AG08470 (cell line): ENCODE results near the gene TMEM87B.

GRCh38 chr2:108613223-108613877, 79.1 kb downstream of the LIMS1 start:
- RRBS = no CpG with 5 or more reads among the region's 7 CpGs

- RRBS = no CpG with 5 or more reads among the region's 12 CpGs
These were observed 86.7 kb downstream of the LIMS1 start for GRCh38 chr2:108620624-108621788.

DNA sequence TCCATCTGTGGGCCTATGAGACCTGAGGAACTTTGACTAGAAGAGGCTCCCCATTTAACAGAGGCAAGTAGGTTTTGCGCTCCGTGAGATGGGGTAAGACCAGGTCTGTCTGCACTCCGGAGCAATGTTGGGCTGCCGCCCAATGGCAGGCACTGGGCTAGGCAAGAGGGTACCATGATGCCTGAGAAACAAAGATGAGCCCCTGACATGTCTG, 1.8 kb downstream of the EDAR start:
- RRBS = no CpG with 5 or more reads among the region's 4 CpGs

DNA sequence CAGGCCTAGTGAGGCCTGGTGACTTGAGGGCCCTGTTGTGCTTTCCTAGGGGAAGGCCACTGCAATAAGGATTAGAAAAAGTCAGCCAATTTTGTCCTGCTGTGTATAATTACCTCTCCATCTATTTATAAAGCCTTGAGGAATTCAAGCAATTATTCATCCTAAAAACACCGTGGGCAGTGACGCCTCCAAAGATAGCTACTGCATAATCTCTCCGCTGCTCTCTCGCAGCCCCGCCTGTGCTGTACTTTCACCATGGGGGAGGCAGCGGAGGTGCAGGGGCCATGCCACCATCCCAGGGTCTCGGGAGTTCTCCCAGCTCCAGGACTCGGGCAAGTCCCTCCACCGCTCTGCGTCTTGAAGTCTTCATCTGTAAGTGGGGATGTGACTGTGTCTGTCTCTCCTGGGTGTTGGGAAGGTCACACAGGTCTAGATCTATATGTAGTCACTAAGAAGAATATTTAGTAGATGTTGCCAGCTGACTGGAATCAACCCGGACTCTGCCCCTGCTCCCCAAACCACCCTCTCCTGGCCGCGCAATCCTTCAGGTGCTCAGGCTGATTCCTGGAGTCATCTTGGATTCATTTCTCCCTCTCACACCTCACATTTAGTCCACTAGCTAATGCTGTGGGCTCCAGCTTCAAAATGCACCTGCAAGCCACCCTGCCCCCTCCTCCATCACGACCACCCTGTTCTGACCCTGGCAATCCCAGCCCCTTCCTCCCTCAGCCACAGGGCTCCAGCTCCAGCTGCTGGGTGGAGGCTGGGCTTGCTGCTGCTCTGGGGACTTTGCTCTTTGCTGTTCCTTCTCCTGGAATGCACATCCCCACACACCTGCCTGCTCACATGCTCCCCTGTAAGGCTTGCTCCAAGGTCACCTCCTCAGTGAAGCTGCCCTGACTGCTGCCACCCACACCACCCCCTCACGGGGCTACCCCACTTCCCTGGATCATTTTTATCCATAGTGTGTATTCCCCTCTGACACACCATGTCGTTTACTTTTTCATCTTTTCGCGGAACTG, 61.5 kb upstream of the SH3RF3 start:
- RRBS = no CpG with 5 or more reads among the region's 18 CpGs

GRCh38 chr2:109292396-109292783, 163.4 kb downstream of the SH3RF3 start:
- RRBS = no CpG with 5 or more reads among the region's 5 CpGs

DNA sequence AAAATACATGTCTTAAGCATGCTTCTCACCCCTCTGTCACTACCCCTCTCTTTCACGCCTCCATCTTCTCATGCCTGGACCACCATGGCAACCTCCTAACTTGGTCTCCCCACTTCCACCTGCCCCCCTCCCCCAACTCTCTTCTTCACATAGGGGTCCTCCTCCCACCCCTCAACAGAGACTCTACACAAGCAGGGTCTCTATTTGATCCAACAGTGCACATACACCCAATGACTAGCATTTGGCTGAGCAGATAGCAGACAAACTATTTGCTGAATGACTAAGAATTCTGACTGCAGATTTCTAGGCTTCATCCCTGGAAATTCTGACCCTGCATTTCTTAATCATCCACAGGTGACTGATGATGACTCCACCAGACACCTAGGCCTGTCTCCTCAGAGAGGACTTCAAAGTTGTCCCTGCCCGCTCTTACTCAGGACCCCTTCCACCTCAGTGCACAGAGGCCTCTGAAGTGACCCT, 51.5 kb downstream of the SEPTIN10 start:
- RRBS = no CpG with 5 or more reads among the region's 2 CpGs

DNA sequence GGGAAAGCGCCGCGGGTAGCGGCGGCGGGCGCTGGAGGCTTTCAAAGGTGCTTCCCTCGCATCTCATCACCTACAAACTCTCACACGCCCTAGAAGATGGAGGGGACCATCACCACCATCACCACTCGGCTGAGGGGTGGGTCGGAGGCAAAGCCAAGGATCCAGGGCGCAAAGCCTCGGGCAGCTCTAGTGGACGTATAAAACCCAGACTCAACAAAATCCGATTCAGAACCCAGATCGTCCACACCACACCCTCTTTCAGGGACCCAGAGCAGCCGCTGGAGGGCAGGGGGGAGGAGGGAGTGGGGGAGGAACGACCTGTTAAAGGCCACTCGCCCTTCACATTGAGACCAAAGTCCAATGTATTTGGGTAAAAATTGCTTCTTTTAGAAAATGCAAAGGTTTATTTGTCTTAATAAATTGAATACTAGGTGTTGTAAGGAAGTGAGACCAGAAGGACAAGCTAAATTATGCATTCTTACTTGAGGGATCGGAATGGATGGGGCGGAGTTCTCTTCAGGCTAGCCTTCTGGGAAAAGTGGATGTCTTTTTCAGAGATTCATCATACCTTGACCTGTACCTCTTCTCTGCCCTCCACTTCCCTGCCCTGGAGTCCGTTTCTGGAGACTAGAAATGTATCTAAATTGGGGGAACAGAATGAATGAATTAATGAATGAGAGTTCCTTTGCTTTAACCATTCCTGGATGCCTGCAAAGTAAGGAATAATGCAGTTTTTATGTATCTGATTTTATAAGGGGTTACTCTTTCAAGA, 1.7 kb downstream of the SOWAHC start:
- RRBS = no CpG with 5 or more reads among the region's 22 CpGs

DNA sequence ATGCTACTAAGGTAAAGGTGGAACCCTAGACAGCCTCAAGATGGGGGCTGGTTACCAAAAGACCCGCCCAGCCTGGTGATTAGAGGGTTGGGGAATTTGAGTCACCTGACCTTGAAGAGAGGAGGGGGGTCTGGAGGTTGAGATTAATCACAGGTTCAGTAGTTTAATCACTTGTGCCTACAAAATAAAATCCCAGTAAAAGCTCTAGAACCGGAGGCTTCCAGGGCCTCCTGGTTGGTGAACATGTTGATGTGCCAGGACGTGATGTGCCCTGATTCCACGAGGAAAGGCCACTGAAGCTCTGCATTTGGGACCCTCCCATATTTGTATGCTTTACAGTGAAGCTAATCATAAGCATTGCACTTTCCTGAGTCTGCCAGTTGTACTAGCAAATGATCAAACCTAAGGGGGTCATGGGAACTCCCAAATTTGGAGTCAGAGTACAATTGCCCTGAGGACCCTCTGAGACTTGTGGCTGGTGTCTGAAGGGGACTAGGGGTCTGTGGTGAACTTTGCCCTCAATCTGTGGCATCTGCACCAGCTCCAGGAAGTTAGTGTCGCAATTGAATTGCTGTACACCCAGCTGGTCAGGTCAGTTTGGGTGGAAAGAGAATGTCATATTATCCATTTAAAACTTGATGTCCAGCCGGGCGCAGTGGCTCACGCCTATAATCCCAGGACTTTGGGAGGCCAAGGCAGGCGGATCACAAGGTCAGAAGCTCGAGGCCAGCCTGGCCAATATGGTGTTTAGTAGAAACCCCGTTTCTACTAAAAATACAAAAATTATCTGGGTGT, 17.9 kb downstream of the SOWAHC start:
- RRBS = no CpG with 5 or more reads among the region's 11 CpGs

- RRBS = no CpG with 5 or more reads among the region's 3 CpGs
These were observed 45.9 kb downstream of the SOWAHC start for GRCh38 chr2:109659869-109660692.

GRCh38 chr2:110120761-110121018, 5.1 kb upstream of the MALL start:
- RRBS = no CpG with 5 or more reads among the region's 7 CpGs

DNA sequence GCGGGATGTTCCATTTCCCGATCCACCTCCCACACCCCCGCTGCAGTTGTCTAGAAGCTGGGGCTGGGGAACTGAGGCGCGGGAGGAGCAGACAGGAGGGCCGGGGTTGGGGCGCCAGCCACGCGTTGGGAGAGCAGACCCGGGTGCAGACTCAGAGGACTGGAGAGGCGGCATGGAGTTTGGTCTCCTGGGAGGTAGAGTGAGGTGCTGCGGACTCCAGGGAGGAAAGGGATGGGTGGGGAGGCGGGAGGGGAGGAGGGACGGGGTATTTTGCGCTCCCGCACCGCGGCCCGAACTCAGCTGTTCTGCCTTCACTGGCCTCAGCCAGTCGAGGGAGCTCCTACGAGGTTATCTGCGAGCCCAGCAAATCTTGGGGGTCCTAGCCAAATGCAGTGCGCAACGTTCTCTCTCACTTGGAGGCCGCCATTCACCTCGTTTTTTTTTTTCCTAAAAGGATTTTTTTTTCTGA, 1.0 kb upstream of the BCL2L11 start:
- RRBS = 27% methylated on average over 7 of the region's 26 CpGs

GRCh38 chr2:111122077-111123018, 1.6 kb downstream of the BCL2L11 start:
- RRBS = 2% methylated on average over 53 of the region's 123 CpGs

- RRBS = 2% methylated on average over 13 of the region's 40 CpGs
These were observed 2.4 kb downstream of the BCL2L11 start for GRCh38 chr2:111123019-111123605.

DNA sequence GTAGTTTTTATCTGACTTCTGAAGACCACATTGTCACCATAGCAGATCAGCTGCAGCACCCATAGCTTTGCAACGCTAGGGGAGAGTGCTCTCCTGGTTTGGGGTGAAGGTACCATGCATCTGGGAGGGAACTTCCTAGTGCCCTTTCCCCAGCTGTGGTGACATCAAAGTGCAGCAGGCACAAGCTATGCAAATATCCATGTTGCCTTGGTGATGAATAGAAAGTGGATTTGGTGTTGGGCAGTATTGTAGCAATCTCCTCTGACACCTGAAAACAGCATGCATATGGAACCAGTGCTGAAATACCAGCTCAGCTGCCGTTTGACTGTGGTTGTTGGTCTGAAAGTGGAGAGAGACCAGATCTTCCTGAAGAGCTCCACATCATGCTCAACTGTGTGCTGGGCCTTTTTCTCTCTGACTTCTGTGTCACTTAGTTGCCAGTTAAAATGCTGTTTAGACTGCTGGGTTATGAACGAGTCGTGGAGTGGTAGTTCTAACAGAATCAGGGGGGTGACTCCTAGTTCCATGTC, 37.1 kb downstream of the BCL2L11 start:
- RRBS = no CpG with 5 or more reads among the region's 4 CpGs

DNA sequence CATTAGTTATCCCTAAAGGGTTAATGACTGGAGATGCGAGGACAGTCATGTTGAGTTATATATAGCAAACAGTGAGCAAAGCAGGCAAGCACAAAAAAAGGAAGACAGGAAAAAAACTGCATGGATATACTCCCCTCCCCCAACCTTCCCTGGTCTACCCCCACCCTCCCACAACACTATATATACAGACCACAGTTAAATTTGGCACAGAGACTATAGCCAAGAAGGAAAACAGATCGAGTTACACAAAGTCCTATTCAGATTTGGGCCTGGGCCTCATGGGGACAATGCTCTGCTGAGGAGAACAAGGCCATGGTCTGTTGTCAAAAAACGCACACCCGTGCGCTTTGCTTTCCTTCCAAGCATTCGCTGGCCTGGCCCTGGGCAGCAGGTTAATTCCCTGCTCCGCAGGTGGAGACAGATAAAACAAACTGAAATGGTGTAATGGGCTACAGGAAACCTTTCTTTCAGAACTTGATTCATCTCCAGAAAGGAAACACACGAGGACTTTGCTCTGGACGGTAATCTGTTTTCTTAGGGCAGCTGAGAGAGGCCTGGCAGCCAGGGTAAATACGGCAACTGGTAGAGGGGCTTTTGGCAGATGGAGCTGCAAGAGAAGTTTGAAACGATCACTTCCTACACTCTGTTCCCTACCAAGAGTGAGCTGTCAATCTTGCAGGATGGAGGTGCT, 256.3 kb downstream of the BCL2L11 start:
- RRBS = no CpG with 5 or more reads among the region's 11 CpGs

DNA sequence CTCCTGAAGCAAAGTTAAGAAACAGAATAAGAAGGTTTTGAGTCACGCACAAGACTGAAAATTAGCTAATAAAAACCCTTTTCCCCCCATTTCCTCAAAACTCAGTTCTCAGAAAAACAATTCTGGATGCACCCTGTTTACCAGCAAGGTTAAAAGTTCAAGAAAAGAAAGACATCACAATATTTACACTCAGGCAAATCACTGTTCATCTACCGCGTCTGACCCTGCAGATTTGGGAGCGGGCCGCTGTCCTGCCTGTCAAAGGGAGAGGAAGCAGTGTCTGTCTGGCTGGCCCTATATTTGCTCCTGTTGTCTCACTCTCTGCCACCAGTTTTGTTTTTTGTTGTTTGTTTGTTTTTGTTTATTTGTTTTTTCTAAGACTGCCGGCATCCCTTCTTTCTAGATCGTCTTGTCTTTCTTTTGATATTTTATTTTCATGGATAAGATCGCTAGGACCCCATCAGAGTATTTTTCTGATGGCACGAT, 299.4 kb downstream of the BCL2L11 start:
- RRBS = no CpG with 5 or more reads among the region's 9 CpGs

GRCh38 chr2:111954584-111955270, 56.3 kb downstream of the MERTK start:
- RRBS = no CpG with 5 or more reads among the region's 6 CpGs

DNA sequence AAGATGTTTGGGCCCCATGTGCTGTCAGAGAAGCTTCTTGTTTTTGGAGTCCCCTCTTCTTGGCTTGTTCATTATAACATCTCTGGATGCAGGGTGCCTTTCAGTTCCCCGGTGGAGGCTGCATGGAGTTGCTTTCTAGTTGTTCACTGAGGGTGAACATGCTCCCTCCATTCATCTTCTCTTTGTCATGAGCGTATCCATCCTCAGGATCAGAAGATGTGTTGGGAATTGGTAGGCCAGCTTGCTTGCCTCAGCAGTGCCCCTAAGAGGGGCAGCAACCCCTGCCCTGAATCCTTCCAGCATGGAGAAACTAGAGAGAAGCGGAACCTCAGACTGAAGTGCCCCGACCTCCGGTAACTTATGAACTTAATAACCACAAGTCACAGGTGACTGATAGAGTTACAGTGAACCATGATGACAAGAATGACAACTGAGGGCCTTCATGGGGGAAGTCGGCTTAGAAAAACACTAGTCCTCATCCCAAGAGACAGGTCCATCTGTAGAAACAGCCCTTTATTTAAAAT, 42.6 kb upstream of the TMEM87B start:
- RRBS = no CpG with 5 or more reads among the region's 6 CpGs

DNA sequence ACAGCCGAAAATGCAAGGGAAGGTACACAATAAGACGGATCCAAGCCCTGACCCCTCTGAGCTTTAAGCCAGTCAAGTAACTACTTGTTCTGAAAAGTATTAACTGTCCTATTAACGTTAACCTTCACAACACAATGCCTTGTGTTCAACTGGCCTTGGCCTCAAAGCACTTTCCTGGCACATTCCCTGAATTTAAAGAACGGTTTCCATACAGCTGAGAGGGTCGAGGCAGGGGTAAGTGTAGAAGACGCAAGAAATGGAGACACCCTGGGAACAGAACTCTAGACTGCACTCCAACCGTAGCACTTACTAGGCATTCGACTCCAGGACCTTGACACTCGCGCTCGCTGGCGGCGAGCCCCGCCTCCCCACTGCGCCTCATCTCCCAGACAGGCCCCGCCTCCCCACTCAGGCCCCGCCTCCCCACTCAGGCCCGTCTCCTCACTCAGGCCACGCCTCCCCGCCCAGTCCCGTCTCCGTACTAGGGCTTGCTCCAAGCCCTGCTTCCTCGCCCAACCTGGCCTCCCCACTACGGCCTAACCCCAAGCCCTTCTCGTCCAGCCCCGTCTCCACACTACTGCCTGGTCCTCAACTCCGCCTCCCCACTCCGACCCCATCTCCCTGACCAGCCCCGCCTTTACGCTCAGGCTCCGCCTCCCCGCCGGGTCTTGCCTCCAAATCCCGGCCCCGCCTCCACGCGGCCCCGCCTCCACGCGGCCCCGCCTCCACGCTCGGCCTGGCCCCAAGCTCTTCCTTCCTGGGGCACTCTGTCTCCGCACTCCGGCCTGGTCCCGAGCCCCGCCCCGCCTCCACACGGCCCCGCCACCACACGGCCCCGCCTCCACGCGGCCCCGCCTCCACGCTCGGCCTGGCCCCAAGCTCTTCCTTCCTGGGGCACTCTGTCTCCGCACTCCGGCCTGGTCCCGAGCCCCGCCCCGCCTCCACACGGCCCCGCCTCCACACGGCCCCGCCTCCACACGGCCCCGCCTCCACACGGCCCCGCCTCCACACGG, 869 bp upstream of the TMEM87B start:
- RRBS = no CpG with 5 or more reads among the region's 71 CpGs

- RRBS = 1% methylated on average over 35 of the region's 67 CpGs
These were observed at the start of gene TMEM87B for GRCh38 chr2:112055107-112055779. TMEM87B (plus strand) TSS chr2:112055269.